AG10803 (cell line): ENCODE data around the gene SAMHD1.

DNA sequence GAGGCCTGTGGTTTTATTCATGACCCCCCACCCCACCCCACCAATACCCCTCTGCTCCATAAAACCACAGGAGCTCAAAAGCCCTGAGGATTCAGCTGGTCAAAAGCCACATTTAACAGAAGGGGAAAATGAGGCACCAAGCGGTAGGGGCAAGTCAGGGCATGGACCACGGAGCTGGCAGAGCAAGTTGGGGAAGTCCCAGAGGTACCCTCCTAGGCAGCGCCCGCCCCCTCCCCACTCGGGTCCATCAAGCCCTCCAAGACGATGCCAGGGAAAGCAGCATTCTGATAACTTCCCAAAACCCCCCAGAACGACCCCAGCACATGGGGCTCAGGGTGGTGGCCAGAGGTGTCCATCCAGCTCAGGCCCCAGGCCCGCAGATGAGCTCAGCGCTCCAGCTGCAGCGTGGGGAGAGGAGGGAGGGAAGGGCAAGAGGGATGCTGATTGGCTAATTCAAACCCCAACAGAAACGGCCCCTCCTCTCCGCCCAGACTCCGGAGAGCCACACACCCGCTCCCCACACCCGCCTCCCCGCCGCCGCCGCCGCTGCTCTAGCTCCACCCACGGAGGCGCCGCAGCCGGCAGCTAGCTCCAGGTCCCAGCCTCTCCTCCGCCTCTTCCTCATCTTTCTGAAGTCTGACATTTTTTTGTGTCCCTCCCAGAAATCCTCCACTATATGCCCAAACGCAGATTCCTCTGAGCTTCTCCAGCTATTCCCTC, 27.9 kb downstream of the SOGA1 start:
- RRBS: 1% methylated on average over 7 of the region's 26 CpGs

DNA sequence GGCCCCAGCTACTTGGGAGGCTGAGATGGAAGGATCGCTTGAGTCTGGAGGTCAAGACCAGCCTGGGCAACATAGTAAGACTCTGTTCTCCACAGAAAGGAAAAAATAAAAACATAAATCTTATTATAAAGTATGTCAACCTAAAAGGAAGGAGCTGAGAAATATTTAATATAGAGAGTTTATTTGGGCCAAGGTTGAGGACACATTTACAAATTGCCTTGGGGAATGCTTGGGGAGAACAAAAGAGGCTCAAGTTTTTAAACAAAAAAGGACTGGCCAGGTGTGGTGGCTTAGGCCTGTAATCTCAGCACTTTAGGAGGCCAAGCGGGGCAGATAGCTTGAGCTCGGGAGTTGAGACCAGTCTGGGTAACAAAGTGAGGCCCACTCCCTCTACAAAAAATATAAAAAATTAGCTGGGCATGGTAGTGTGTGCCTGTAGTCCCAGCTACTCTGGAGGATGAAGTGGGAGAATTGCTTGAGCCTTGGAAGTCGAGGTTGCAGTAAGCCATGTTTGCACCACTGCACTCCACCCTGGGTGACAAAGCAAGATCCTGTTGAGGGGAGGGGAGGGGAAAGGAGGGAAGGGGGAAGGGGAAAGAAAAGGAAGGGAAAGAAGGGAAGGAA, 27.7 kb downstream of the SAMHD1 start:
- RRBS: no CpG with 5 or more reads among the region's 4 CpGs

DNA sequence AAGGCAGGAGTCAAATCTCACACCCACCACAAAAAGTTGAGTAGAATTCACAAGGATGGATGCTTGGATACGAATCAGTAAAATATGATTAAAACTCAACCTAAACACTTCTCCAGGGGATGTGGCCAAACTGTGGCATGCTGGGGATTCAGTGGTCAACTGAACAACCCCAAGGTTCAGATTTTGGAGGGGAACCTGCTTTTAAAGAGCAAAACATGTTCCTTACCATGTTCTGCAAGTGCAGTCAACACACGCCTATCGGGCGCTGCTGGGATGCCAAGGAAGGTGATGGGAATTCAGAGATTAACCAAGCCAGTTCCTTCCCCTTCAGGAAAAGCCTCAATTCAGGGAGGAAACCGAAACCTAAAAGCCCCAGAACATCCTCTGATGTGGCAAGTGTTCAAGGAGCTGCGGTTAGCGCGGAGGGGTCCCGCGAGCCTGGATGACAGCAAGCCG, 956 bp downstream of the SAMHD1 start:
- RRBS: no CpG with 5 or more reads among the region's 11 CpGs

- RRBS: under 1% methylated on average over 30 of the region's 79 CpGs
Observed at GRCh38 chr20:36950980-36951987, at the start of gene SAMHD1. TSS of gene SAMHD1 (minus strand) at chr20:36951708.

- RRBS: no CpG with 5 or more reads among the region's 7 CpGs
Observed at GRCh38 chr20:36954917-36955716, 3.6 kb upstream of the SAMHD1 start.

GRCh38 chr20:36975025-36975730, 23.7 kb upstream of the SAMHD1 start:
- RRBS: no CpG with 5 or more reads among the region's 3 CpGs

GRCh38 chr20:37044032-37044419, 51.8 kb downstream of the RBL1 start:
- RRBS: no CpG with 5 or more reads among the region's 4 CpGs

- RRBS: no CpG with 5 or more reads among the region's 5 CpGs
Observed at GRCh38 chr20:37071453-37071949, 24.3 kb downstream of the RBL1 start.

- RRBS: no CpG with 5 or more reads among the region's 7 CpGs
Observed at GRCh38 chr20:37308585-37309152, 19.2 kb downstream of the MANBAL start.

DNA sequence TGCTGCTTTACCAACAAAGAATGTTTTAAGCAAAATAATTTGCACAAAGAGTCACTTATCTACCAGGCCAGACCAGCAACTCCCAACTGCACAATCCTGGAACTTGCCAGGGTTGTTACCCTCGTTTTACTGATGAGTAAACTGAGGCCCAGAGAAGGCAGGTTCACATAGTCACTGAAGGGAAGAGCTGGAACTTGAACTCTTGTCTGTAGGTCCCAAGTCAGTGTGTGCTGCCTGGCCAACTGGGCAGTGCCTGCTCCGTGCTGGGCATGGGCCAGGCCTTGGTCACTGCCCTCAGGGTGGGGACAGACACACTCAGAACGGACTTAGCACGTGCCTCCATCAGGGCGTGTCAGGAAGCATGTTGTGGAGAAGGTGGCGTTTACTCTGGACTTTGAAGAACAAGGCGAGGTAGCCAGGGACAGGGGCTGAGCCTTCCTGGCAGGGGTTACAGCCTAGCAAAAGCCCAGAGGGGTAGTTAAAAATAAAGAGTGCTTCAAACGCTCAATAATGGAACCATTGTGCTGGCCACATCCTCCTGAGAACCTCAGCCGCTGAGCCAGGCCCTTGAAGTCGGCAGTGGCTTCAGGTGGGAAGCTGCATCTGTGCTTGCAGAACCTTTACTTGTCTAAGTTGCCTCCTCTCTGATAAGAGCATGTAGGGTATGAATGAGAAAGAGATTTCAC, 2.4 kb upstream of the SRC start:
- RRBS: no CpG with 5 or more reads among the region's 10 CpGs

GRCh38 chr20:37346508-37347051, 640 bp downstream of the SRC start:
- RRBS: 4% methylated on average over 17 of the region's 22 CpGs

GRCh38 chr20:37418418-37418617, 72.4 kb downstream of the SRC start:
- RRBS: no CpG with 5 or more reads among the region's 2 CpGs

DNA sequence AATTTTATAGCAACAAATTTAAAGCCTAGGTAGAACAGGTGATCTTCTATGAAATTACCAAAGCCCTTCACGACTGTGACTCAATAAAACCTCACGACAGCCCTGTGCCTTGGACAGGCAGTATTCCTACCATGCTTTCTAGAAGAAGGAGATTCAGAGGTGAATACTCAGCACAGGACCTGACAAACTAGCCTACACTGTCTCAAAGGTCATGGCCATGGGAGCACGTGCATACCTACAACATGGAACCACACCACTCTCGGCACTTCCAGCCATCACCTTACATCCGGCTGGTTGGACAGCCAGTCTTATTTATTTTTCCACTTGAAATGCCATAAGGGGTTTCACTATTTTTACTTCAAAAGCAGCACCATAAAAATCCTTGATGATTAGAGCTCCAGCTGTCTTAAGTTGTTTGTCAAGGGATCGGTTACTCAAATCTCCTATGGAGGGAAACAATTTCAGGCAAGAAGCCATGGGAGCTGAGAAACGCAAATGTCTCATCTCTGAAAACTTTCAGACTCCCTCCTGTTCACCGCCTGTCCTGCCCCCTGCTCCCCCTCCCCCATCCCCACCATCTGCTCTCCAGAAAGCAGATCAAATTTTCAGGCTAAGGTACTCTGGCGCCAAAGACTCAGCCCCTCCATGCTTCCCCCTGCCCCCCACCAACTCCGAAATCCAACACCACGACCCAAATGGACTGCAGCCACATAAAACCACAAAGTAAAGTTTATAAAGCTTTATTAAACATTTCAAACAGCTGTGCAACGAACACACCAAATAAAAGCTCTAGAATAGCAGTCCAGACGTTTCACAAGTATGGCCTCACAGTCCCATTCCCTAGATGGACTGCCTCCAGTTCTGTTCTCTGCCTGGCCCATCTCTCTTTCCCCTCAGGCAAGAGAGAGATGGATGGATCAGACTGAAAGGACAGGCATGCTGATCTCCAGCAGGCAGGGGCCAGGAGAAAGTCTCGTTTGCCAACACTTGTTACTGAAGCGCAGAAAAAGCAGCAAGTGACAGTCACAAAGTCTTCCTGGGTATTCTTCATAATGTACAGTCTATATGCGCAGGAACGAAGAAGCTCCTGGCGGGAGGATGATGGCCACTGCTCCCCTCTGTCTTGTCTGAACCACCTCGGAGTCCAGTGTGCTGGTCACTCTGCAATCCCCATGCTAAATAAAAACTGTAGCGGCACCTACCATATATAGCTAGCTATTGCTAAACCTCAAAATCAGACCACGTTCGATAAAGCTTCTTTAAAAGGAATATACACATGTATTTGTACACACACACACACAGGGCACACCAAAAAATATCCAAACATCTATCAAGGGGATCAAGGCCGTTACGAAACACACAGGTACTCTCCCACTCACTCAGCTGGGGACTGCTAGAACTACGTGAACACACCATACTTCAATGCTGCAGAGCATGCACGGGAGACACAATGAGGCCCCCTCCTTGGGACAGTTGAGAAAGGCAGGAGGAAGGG, 3.8 kb upstream of the NNAT start:
- RRBS: no CpG with 5 or more reads among the region's 26 CpGs

DNA sequence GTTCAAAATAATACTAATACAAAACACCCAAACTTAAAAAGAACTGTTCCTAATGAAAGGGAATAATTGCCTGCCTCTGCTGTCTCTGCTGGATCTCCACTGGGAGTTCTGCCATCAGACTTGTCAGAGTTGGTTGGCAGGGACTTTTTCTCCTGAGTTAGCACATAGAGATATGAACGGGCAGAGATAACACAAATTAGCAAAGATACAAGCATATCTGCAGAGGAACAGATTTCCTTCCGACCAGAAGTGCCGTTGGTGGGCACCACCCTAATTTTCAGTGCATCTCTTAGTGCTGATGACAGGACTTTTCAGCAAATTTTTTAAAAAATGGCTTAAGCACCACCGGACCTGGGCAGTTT, 18.8 kb downstream of the CTNNBL1 start:
- RRBS: no CpG with 5 or more reads among the region's 4 CpGs

GRCh38 chr20:37714843-37715747, 21.3 kb downstream of the CTNNBL1 start:
- RRBS: no CpG with 5 or more reads among the region's 11 CpGs

GRCh38 chr20:37994370-37995055, 38.7 kb downstream of the TTI1 start:
- RRBS: no CpG with 5 or more reads among the region's 8 CpGs

DNA sequence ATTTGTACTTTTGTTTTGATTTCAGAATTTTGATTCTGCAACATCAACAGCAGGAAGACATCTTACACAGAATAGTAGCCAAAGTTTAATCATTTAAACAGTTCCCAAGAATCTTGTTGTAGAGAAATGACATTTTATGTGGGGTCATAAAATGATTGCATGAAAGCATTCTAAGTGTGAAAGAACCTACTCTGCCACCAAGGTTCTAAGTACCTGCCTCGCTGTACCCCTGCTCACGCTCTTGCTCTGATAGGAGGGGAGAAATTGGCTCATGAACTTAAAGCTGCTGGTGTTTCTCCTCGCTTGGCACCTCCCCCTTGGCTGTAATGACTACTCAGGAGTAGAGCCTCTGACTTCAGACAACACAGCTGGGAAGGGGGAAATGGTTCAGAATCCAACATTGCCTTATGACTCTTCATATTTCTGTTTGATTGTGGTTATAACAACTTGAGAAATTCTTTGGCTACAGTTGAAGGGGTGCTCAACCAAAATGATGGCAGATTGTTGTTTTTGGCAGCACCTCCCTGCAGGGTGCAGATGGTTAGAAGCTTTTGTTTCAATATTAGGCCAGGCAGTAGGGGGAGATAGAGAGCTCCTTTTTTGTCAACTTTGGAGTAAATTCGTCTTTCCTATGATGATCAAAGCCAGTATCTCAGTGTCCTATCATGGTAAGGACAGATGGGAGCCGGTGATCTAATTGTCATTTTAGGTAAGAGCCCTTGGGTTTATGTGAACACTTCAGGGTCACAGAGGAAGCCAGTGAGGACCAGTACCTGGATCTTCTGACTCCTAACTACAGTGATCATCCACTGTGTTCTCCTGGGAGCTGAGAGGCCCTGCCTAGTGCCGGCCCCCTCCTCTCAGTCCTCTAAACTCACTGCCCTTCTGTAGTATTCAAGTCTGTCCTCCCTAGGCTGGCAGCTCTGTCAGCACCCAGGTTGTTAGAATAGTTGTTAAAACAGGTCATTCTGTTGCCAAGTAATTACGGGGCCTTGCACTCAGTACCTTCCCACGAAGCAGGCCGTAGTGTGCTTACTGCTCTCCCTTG, 39.8 kb downstream of the RPRD1B start:
- RRBS: no CpG with 5 or more reads among the region's 9 CpGs

- RRBS: no CpG with 5 or more reads among the region's 7 CpGs
Observed at GRCh38 chr20:38162619-38163363, 2.3 kb downstream of the TGM2 start.

DNA sequence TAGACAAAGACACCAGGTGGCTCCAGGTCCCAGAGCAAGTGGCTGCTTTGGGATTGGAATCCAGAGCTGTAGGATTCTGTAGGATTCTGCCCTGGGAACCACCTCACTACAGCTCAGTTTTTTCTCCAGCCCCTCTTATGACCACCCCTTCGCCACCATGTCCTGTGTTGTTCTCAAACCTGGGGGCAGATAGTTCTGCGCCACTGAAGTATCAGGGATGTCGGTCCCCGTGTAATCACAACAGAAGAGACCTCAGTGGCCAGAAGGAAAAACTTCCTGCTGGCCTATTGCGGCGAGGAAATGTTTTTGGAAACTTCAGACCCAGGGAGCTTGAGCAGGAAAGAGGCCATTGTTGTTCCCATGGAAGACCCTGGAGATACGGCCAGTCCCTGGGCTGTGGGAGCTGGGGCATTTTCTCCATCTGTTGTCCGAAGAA, 1.6 kb downstream of the TGM2 start:
- RRBS: no CpG with 5 or more reads among the region's 8 CpGs

DNA sequence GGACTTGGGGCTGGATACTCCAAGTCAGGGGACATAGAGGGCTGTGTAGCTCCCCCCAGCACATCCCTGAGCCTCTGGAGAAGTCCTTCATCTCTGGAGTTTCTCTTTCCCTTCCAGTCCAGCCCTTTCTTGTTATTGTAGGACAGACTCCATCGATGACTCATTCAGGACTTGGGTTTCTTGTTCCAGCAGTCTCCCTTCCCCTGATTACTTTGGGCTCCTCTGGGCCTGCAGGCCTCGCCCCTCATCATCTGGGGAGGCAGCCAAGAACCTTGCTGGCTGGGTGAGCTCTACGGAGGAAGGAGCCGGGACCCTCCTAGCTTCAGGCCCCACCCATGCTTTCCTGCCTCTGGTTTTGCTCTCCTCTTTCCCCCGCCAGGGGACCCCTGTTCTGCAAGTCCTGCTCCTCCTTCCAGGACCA, 10.6 kb upstream of the KIAA1755 start:
- RRBS: no CpG with 5 or more reads among the region's 5 CpGs